ENCODE measurements around a stretch of chr1.

GRCh38 chr1:236206311-236206745, 64.0 kb downstream of the GPR137B start:
- PRO-cap, 2 experiments: no peak in any of the 2 experiments

- PRO-cap, 2 experiments: no peak in any of the 2 experiments
Measured at GRCh38 chr1:236206746-236207021, 64.3 kb downstream of the GPR137B start.

GRCh38 chr1:236687154-236687678, 917 bp downstream of the ACTN2 start:
- PRO-cap, 2 experiments: peak in 2 of 2 experiments; most common plus-strand start chr1:236687407 (in 1); most common minus-strand start chr1:236687316 (in 2)

DNA sequence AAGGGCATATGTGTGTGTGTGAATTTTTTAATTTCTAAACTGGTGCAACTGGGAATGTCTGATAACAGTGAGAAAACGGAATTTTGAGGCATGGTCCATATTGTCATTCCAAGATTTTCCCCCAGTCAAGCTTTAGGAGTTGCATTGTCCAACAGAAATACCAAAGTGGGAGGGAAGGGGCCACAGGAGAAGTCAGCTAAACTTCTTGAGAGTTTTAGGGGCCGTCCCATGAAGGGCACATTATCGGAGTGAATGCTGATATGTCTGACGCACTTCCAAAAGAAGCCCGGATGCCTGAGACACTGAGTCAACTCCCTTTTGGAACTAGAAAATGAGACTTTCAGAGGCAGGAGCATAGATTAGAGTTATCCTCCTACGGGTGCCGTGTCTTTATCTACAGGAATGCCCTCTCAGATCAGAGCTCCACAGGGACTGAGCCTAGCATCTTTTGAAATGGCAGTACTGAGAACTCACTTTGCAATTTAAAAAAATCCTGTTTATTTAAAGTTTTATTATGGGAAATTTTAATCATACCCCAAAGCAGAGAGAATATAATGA, 13.0 kb downstream of the ACTN2 start:
- PRO-cap, 2 experiments: no peak in any of the 2 experiments

DNA sequence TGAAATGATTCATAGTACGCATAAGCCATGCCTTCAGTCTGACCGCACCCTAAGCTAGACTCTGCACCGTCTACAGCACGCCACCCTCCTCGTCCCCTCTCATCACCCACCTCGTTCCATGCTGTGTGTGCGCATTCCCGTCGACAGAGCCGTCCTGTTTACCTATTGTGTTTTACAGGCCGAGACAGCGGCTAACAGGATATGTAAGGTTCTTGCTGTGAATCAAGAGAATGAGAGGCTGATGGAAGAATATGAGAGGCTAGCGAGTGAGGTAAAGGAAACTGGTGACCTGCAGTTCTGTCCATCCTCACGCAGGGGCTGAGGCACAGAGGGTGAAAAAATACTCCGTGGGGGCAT, 50.6 kb downstream of the ACTN2 start:
- PRO-cap, 2 experiments: no peak in any of the 2 experiments

DNA sequence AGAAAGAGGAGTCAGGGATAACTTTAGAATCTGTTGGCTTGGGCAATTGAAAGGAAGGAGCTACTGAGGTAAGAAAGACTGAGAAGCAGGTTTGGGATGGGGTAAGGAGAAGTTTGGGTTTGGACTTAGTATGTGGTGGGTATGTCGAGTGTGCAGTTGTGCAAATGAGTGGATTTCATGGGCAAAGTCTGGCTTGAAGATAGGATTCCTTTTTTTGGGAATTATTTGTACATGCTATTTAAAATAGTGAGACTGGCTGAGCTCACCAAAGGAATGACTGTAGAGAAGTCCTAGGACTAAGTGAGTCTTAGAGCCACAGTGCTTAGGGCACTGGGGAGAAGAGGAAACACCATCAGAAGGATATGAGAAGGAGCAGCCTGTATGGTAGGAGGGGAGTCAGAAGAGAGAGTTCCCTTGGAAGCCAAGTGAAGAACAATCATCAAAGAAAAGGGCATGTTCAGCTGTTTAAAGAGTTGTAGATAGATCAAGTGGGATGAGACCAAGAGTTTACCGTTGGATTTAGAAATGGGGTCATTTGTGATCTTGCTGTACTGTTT, 48.7 kb downstream of the MTR start:
- PRO-cap, 2 experiments: no peak in any of the 2 experiments

DNA sequence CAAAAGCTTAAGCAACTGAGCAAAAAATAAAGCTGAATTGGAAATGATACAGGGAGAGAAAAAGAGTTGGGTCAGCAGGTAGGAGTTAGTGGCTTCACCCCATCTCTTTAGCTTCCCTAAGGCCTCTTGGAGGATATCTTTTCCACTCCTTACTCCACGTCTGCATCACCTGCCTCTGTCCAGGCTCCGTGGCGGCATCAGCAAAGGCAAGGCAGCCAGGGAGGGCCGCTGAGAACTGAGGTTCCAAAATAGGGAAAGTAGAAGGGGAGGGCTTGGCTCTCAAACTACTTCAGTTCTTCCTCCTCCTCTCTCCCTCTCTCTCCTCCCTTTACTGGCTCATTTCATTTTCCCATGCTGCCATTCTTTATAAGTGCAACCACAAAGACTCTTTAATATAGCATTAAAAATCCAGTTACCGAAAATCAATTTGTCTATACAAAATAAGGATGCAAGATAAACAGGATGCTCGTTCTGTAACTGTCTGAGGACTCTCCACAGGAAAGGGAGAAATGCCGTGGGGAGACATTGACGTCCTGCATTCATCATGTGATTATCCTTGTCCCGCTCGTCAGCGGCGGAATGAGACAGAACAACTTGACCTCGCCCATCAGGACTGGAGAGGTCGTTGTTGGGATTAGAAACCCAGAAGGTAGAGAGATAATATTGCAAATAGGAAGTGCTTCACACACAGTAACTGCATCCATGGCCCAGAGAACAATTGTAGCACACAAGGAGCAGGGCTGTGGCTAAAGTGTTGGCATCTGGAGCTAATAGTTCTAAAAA, 3.1 kb upstream of the MT1HL1 start:
- PRO-cap, 2 experiments: no peak in any of the 2 experiments

DNA sequence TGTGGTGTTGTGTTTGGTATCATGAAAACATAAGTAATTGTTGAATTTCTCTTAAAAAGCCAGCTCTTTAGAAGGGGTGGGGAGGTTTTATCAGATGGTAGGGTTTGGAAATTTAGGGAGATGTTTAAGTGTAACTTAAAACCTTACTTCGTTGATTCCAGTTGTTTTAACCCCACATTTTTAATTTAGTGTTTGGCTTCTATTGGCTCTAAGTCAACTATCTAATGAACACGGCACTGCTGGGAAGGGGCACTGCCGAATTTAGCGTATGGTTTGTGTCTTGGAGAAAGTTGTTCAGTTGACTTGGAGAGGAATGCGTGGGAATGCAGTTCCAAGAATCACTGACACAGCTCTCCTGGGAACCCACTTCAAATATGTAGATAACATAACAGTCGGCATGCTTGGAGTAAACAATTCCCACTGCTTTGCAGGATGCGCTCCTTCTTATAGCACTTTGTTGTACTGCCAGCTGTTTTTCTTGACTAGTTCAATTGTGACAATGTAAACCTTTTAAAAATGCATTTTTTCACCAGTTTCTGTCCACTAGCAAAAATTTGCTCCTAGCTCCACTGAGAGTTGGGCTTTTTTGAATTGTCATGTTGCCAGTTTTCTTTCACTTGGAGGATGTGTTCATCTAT, 104.2 kb downstream of the RYR2 start:
- PRO-cap, 2 experiments: no peak in any of the 2 experiments

GRCh38 chr1:237716783-237717365, 173.8 kb downstream of the ZP4 start:
- PRO-cap, 2 experiments: no peak in any of the 2 experiments

DNA sequence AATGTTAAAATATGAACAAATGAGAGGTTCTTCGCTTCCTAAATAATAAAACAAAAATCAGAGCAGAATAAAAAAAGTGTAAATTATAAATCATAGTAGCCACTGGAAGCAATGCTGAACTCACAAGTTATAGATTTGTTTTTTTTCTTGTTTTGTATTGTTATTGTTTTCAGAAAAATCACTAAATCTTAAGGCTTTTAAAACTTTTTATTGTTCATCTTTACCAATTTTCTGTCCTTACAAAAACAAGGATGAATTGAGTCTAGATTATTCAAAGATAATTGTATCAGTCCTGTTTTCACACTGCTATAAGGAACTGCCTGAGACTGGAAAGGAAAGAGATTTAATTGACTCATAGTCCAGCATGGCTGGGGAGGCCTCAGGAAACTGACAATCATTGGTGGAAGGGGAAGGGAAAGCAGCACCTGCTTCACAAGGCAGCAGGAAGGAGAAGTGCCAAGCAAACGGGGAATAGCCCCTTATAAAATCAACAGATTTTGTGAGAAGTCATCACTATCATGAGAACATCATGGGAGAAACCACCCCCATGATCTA, 455.5 kb upstream of the ZP4 start:
- PRO-cap, 2 experiments: no peak in any of the 2 experiments

- PRO-cap, 2 experiments: no peak in any of the 2 experiments
Measured at GRCh38 chr1:239368258-239368761, 18.1 kb upstream of the CHRM3 start.

GRCh38 chr1:239731069-239731595, 344.8 kb downstream of the CHRM3 start:
- PRO-cap, 2 experiments: no peak in any of the 2 experiments

DNA sequence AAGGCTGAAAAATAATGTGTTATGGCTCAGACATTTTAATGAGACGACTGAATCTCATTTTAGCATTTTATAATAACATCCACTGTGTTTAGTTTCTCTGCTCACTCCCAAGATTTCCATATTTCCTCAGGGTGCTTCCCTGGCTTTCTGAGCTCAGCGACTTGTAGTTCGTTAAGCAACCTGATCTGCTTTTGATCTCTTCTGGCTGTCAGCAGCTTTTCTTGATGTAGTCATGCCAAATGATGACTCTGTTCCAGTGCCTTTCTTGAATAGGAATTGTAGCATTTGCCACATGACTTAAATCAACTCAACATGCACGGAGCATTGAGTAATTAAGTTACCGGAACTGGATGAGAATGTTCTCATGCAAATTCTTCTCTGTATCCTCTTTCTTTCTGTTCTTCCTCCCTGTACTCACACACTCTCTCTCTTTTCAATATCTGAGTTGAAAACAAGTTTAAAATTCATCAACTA, 246.1 kb downstream of the FMN2 start:
- PRO-cap, 2 experiments: no peak in any of the 2 experiments

DNA sequence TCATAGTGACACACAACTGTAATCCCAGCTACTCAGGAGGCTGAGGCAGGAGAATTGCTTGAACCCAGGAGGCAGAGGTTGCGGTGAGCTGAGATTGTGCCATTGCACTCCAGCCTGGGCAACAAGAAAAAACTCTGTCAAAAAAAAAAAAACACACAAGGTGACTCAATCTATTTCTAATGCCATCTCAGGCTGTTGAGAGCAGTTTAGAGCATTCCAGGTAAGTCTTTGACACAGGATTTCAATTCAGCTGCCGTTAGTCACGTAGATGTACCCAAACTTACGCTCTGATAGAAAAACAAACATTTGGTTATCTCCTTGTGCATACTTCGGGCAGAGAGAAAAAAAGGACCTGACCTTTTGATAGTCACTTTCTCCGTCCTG, 15.4 kb downstream of the GREM2 start:
- PRO-cap, 2 experiments: no peak in any of the 2 experiments

DNA sequence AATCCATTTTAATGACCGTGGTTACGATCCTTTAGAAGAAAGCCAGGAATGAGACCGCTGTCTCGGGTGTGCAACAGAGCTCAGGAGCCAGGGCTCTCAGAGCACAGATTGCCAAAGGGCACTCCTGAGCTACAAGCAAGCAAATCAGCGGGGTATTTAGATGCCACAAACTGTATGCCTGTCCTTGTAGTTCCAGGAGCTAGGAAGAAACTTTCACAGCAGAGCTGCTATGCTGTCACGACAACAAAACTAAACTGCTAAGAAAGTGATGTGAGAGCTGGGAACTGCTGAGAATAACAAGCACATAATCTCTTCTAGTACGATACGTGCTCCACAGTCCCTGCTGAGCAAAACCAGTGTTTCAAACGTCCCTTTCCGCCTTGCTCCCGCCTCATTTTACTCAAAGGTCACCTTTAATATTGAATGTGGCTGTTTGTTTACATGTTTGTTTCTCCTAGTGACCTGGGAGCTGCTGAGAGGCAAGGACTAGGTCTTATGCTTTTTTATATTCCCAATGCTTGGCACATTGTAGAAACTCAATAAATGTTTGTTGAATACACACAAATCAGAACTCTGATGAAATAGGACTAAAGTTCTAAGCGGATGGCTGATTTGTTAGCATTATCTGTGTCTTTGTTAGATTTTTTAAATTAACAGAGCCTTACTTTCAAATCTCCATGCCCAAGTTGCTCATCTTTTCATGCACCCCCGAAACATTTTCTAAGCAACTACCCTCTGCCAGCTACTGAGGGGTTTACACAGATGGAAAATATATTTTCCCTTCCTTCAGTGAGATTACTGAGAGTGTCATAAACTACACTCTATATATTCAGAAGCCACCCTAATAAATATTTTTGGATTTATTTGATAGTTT, 14.6 kb downstream of the GREM2 start:
- PRO-cap, 2 experiments: no peak in any of the 2 experiments

DNA sequence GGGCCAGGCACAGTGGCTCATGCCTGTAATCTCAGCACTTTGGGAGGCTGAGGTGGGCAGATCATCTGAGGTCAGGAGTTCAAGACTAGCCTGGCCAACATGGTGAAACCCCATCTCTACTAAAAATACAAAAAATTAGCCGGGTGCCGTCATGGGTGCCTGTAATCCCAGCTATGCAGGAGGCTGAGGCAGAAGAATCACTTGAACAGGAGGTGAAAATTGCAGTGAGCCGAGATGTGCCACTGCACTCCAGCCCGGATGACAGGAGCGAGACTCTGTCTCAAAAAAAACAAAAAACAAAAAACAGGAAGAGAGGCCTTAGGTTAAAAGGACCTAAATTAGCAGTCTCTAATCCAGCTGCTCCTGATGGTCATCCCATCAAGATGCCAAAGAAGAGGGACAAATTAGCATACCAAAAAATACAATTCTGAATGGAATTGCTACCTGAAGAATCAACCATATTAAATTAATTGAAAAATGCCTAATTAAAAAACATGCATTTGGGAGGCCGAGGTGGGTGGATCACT, 62.8 kb upstream of the GREM2 start:
- PRO-cap, 2 experiments: no peak in any of the 2 experiments

GRCh38 chr1:241088117-241088430, 268.9 kb downstream of the RGS7 start:
- PRO-cap, 2 experiments: no peak in any of the 2 experiments

- PRO-cap, 2 experiments: no peak in any of the 2 experiments
Measured at GRCh38 chr1:241503961-241504493, 15.5 kb downstream of the FH start.

GRCh38 chr1:241518547-241519387, 788 bp downstream of the FH start:
- PRO-cap, 2 experiments: no peak in any of the 2 experiments

GRCh38 chr1:241612473-241613099, 27.6 kb downstream of the CHML start:
- PRO-cap, 2 experiments: no peak in any of the 2 experiments